ENCODE measurements around a stretch of chr2.

- PRO-cap = no peak
These were observed 661 bp downstream of the AGAP1 start for GRCh38 chr2:235494394-235495014.

GRCh38 chr2:235495015-235495138 is 1.0 kb downstream of the AGAP1 start:
- PRO-cap = no peak

DNA sequence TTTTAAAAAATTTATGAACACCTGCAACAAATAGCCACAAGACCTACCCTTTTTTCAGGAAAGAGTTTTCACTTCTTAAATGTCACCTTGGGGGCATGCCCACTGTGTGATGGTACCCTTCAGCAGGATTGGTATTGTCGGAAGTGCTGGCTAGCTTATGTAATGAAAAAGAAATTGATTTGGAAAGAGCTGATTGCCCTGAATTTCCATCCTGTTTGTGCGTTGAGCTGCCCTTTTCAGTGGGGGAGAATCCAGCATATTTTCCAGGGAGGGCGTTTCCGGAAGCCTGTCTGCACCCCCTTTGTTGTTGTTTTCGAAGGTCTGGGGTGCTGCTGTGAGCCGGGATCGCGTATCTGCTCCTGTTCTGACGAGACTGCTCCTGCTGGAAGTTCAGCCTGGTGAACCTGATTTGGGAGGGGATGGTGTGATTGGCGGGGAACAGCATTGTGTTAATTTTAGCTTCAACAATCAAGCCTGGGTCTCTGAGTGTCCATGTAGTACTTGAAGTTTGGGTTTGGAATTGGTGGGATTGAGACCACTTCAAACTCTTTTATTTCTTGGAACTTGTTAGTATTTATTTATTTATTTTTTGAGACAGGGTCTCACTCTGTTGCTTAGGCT is 9.3 kb downstream of the AGAP1 start:
- PRO-cap = no peak

DNA sequence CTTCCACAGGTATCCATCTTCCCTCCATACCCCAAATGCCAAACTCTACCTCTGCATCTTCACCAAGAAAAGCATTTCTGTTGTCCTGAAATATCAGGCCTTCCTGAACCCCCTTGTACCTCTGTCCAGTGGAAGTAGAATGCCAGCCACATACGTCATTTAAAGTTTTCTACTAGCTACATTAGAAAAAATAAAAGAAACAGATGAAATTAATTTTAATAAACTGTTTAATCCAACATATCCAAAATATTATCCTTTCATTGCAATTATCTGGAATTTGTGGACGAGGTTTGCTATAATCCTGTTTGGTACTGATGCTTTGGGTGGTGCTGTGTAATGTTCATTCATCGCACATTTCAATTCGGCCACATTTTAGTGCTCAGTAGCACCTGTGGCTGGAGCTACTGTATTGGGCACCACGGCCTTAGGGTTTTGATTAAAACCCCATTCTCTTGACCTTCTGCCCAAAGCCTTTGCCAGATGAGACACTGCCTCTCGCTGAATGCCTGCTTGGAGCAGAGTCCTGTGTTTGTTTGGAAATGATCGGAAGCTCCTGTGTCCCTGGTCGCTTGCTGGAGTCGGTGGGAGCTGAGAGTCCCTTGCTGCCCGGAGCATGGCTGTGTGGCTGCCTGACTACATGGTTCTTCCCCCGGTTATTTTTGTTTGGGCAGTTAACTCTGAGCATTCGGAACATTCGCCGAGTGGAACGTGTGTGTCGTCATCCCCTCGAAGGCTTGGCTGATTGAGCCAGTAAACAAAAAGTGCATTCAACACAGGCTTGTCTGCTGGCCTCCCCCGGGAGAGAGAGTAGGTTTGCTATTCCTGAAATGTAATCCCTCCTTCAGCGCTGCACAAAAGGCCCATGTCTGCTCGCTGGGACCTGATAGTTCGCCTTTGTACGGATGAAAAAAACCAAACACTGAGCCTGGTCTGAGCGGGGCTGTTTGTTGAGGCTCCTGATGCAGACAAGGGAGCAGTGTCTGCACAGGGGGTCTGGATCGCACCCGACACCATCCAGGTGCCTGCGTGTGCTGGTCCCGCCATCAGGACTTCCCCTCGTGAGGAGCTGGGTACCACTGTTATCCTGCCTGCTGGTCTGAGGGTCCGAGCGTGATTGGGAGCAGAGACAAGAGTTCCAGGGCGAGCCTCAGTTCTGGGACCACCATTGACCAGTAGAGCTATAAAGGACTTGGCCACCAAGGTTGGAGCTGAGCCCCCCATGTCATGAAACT is 83.5 kb downstream of the AGAP1 start:
- PRO-cap = no peak

GRCh38 chr2:235637897-235638449 is 144.1 kb downstream of the AGAP1 start:
- PRO-cap = no peak

DNA sequence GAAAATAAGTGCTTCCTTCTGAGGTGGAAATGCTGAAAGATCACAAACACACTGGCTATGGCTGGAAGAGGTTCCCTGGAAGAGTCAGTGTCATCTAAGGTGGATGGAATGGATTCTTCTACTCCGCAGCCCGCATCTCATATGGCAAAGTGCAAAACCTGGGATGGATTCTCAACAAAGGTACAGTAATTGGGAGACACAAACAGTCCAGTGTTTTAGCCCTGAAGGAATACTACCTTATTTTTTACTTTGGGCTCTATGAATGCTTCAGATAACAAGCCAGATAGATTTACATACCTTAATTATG is 172.6 kb downstream of the AGAP1 start:
- PRO-cap = no peak

- PRO-cap = no peak
These were observed 240.8 kb downstream of the AGAP1 start for GRCh38 chr2:235734407-235735331.

DNA sequence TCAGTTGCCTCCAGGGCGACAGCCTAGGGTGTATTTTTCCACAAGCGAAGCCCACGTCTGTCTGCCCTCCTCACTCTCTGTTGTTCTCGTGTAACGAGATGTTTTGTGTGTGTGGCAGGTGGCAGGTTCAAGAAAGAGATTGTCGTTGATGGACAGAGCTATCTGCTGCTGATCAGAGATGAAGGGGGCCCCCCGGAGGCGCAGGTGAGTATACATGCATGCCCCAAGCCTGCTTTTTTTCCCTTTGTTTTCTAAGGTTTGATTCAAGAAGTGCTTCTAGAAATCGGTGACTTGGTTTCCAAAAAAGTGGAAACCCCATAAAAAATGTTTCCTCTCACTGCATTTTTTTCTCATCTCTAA is 247.0 kb downstream of the AGAP1 start:
- PRO-cap = no peak

GRCh38 chr2:235747349-235748251 is 253.8 kb downstream of the AGAP1 start:
- PRO-cap = no peak

- PRO-cap = no peak
These were observed 259.5 kb downstream of the GBX2 start for GRCh38 chr2:235908530-235909198.

DNA sequence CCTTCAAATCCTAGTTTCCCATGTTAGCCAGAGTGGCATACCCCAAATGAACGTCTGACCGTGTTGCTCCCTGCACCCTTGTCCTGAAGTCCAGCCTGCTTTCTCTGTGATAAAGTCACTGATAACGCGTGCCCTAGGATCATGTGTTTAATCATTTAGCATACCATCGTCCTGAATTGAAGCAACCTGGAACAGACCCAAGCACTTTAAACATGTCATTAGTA is 2.9 kb downstream of the ASB18 start:
- PRO-cap = no peak

GRCh38 chr2:236388999-236389875 is 118.0 kb downstream of the IQCA1 start:
- PRO-cap = no peak

GRCh38 chr2:236582895-236583130 is 13.2 kb downstream of the ACKR3 start:
- PRO-cap = unidirectional peak, plus-strand start at chr2:236583020

GRCh38 chr2:236661017-236662201 is 91.8 kb downstream of the ACKR3 start:
- PRO-cap = no peak

DNA sequence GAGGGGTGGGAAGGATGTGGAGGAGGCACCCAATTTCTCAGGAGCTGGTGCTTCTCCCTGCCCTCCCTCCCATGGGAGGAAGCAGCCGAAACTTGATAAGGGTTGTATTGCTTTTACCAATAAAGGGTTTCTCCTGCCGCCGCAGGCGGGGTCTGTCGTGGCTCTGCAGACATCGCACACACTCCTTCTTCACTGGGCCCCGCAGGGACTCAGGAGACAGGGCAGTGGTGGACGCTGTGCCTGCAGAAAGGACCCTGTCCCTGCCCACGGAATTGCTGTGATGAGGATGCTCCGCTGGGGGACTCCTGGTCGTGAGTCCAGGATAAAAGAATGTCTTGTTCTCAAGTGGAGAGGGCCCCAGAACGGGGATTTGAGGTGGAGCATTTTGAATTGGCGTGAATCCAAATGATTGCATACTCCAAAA is 119.2 kb downstream of the ACKR3 start:
- PRO-cap = no peak

DNA sequence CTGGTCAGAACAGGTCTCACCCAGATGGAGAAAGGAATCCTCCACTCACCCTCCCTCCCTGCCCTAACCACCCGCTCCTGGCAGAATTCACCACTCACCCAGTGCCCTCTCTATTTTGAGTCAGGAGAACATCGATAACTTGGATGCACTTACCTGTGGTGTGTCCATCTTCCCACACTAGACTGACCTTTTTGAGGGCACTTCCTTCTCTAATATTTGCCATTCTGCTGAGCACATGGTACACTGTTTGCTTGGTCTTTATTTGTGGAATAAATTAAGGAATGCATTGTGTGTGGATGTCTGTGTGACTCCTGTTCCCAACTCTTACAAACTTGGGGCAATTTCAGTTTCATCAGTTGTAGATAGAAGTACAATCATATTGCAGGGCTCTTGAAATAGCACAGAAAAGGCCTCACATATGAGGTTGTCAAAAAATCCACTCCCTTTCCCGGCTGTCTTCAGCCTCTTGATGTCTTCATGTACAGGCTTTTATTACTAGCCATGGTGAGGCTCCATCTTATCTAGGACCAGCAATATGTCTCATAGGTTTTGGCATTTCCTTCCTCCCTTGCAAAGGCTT is 133.8 kb downstream of the ACKR3 start:
- PRO-cap = no peak

DNA sequence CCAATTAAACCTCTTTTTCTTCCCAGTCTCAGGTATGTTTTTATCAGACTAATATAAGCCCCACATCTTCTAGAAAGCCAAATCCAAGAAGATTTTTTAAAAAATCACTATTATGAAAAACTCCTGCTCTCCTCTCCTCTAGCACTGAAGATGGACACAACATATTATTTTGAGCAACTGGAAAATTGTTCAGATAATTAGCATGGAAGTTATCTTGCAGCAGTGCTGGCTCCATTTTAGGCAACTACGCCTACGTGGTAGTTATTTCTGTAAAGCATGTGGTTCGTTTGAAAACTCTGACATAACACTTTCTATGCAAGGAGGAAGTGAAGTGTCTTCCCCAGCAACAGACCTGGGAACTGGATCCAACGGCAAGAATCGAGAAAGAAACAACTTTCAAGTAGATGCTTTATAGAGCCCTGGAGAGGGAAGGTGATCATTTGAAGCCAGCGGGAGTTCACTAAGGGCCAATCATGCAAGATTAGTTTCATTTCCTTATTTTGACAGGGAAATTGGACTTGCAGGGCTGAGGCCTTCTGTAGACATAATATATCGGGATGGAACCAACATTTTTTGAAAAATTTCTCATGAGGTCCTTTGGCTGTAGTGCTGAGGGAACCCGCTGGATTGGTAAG is 218.2 kb downstream of the ACKR3 start:
- PRO-cap = no peak

DNA sequence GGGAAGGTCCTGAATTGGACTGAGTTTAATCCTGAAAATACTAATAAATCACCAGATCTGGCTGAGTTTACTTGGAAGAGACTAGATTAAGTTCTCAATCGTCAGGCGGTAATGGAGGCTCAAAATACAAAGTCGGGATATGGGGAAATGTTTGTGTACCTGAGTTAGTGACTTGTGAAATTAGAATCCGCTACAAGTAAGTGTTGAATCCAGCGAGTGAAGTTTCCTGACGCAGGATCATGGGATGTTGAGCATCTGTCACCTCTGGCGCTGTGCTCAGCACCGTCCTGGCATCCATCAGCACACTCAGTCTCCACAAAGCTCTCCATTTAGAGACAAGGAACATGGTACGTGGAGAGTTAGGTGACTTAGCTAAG is 251.1 kb downstream of the ACKR3 start:
- PRO-cap = no peak

- PRO-cap = no peak
These were observed 4.1 kb upstream of the COPS8 start for GRCh38 chr2:237081573-237082067.

- PRO-cap = no peak
These were observed 119.3 kb downstream of the COPS8 start for GRCh38 chr2:237204807-237205663.